Vermiform appendix (tissue), 1 donor: ENCODE data around the genes IMPDH1 and CCDC136.

DNA sequence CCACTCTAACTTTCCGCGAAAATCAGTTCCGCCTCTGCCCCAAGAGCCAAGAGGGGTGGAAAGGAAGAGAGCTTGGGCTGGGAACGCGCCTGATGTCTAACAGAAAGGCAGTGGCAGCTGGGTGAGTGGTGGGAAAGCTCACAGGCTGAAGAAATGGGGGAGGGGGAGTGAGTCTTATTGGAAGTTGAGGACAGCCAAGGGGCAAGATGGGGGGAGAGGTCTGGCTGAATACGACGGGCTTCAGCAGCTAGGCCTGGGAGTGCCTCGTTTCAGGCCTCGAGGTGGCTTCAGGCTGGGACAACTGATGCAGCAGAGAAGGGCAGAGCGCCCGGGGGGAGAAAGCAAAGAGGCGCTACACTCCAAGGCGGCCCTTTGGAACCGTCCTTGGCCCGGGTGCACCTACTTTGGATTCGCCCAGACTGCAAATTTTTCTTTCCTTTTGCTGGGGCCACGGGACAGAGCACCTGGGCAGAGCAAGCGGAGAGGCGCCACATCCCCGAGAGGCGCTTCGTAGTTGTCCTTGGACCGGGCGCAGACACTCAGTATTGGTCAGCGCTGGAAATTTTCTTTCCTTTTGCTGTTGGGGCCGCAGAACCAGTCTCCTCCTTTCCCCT, 2.1 kb upstream of the FEZF1 start:
- PRO-cap = no peak

DNA sequence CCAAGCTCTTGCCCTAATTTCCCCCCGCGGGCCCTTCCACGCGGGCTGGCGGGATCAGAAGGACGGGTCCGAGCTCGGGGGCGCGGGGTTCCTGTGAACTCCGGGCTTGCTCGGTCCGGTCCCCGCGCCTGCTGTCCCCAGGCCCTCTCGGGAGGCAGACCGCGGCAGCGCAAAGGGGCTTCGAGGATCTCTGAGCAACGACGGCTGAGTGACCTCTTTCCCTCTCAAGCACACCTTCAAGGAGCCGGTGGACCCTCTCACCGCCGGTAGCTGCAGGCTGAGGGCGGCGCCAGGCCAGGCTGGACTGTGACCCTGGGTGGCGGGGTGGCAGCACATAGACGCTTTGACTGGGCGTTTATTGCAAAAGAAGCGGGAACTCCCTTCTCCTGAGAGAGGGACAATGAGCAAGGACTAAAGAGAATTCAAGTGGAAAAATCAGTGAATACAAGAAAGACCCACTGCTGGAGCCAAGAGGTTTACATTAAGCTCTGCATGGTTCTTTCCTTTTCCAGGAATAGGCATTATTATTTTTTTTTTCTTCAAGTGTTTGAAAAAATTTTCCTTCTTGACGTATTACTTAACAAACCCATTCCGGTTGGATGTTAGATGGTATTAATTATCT, 12.6 kb upstream of the FEZF1 start:
- PRO-cap = no peak

GRCh38 chr7:123930535-123930876, 5.5 kb downstream of the SPAM1 start:
- PRO-cap = no peak

- PRO-cap = no peak
These were observed 63.4 kb upstream of the POT1 start for GRCh38 chr7:124992863-124993529.

DNA sequence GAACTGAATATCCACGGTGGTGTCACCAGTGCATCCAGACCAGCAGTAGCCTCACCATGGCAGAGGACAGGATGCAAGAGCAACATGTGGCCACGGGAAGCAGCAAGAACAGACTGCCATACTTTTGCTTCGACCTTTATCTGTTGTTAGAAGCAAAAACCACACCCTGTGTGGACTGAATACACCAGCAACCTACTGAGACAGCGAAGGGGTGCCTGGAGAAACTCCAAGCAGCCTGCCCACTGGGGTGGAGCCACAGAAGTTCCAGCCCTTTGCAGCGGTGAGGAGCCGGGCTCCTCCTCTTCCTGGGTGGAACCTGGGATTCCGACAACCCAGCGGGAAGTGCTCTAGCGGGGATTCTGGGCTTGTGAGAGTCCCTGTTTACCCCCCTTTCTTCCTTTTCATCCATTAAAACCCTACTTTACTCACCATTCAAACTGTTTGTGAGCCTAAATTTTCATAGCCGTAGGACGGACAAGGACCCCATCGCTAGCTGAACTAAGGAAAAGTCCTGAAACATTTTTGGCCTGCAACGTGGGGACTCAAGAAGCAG, 584.9 kb downstream of the GRM8 start:
- PRO-cap = no peak

DNA sequence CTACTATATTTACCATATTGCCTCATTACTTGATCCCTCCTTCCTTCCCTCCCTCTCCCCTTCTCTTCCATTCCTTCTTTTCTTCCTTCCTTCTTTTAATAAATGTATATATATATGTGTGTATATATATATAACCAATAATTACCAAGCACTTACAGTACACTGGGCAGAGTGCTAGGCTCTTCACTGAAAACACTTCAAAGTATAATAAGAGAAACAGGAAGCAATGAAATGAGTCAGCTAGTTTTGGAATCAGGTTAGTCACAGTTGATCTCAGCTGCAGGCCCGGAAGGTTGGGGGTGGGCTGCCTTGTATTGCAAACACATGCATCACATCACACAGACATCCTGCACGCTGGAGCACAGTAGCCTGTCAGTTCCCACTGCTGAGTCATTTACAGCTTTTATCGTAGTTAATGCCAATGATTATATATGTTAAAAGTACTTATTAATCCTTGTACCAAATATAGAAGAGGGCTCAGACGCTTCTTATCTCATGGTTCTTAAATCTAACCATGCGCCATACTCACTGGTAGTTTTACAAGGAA, 551.7 kb downstream of the GRM8 start:
- PRO-cap = no peak

DNA sequence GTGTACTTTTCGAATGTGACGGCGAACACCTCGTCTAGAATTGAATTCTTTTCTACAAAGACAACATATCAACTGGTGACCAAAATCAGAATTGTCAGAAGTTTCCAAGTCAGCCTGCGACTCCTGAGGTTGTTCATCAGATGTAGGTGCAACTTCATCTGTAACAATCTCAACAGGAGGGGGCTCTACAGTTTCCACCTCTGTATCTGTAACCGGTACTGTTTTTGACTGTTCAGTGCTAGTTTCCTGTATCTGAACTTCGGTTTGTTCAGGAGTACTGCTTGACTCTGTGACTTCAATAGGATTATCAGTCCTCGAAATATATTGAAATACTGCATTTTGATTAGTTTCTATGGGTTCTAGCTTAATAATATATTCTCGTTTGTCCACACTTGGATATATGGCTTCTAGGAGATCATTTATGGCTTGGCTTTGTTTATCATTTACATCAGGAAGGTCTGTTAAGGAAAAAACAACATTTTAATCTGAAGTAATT, 17.9 kb downstream of the ZNF800 start:
- PRO-cap = no peak

GRCh38 chr7:127885900-127886394, 145.3 kb downstream of the LRRC4 start:
- PRO-cap = no peak

- PRO-cap = no peak
These were observed 985 bp downstream of the LRRC4 start for GRCh38 chr7:128030214-128030689.

GRCh38 chr7:128056036-128056802, 25.0 kb upstream of the LRRC4 start:
- PRO-cap = no peak

DNA sequence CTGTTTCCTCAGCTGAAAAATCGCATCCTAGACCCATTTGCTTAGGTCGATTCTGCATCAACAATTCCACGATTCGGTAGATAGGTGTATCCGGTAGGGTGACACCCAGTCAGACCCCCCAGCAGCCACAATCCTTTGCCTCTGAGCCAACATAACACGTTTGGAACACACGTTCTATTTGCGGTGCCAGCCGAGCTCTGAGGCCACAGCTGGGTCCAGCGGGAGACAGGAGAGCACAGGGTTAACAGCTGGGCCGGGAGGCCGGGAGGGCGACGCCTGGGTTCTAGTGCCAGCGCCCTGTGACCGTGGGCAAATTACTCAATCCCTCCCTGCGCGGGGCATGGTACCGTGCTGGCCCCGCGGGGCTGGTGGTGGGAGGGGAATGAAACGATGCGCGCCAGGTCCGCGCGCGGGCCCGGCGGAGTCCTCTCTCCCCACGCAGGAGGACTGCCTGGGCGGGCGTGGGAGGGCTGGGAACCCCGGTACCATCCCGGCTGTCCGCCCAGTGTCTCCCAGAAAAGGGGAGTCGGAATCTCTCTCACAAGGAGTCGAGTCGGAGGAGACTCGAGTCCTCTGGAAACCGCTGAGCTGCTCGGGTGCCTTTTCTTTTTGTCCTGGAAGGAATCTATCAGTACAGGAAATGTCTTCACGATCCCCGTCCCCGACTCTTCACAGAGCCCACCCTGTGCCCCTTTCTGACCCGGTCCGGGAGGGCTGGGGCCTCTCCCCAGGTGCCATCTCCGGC, 30.4 kb downstream of the LEP start:
- PRO-cap = no peak

DNA sequence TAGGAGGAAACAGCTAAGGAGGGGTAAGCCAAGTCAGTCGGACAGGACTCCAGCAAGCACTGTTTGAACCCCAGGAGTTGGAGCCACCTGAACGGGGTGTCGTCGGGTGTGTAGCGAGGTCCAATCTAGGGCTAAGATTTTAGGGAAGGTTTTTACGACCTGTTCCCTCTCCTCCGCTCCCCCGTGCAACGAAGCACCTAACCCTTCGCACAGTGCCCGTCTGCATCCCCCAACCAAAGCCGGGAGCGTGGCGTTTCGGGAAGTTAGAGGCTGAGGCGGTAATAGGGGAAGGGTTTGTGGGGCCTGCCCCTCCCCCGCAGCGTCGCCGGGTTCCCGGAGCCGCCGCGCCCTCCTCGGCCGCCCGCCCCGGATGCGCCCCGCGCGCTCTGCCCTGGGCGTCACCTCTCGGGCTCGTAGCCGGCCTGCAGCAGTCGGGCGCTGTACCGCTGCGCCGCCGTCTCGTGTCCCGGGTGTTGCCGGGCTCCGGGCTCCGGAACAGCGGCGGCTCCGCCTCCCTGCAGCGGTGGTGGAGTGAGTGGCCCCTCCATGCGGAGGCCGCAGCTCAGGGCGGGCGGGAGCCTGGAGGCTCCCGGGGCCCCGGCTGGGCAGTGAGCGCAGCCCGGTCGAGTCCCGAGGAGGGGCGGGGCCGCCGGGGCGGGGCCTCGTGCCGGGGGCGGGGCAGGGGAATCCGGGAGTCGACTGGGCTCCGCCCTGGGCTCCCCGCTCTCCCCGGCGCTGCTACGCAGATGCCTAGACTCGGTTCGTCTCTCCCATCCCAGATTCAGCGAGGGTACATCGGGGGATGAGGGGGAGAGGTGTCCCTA, at the start of gene IMPDH1:
Gene IMPDH1, minus strand, starts transcription at position 629 of the 824 bp plus-strand sequence.
- PRO-cap = bidirectional peak, plus-strand start at position 430 of the sequence, minus-strand start at position 238 of the sequence; bidirectional peak, plus-strand start at position 723 of the sequence, minus-strand start at position 610 of the sequence

- PRO-cap = no peak
These were observed 1.9 kb downstream of the HILPDA start for GRCh38 chr7:128457489-128457986.

DNA sequence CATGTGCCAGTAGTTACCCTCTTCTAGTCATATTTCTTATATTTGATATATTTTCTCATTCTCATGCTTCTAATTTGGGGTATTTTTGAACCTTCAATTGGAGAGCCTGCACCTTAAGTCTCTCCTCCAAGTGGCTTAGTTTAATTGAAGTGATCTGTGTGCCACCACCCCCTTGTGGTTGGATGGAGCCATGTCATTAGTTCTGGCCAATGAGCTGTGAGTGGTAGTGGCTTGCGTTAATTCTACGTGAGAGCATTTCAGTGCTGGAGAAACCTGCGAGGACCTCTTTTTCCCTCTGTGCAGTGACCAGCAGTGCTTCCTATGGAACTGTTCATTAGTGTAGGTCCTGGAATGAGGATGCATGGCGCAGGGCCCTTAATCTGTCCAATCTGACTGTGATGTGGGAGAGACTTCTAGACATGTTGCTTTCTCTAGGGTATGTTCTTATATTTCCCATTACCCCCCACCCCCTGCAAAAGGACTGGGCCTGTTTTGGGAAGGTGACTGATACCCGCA, 3.7 kb downstream of the HILPDA start:
- PRO-cap = no peak

- PRO-cap = no peak
These were observed at the start of gene CCDC136 for GRCh38 chr7:128791597-128792414. Gene CCDC136, plus strand, starts transcription at chr7:128791968.

DNA sequence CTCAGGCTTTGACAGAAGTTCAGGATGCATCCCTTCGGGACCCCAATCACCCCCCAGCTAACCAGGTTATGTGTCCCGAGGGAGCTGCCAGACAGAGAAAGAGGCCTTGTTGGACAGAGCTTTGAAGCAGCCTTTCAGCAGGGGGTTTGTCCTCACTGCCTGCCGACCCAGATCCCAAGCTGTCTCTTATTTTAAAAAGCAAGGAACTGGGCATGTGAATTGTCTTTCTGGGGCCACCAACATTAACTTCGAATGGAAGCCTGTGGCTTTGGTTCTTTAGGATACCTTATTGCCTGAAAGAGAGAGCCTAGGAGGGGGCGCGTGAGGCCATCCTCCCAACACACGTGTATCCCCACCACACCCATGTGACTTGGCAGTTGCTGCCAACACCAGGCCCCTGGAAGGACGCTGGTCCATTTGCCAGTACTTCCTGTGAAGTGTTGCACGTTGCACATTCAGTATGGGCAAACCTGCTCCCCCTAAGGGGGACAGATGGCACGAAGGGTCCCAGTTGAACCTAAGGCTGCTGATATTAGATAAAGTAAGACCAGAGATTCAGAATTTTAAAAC, 905 bp downstream of the CCDC136 start:
- PRO-cap = no peak

DNA sequence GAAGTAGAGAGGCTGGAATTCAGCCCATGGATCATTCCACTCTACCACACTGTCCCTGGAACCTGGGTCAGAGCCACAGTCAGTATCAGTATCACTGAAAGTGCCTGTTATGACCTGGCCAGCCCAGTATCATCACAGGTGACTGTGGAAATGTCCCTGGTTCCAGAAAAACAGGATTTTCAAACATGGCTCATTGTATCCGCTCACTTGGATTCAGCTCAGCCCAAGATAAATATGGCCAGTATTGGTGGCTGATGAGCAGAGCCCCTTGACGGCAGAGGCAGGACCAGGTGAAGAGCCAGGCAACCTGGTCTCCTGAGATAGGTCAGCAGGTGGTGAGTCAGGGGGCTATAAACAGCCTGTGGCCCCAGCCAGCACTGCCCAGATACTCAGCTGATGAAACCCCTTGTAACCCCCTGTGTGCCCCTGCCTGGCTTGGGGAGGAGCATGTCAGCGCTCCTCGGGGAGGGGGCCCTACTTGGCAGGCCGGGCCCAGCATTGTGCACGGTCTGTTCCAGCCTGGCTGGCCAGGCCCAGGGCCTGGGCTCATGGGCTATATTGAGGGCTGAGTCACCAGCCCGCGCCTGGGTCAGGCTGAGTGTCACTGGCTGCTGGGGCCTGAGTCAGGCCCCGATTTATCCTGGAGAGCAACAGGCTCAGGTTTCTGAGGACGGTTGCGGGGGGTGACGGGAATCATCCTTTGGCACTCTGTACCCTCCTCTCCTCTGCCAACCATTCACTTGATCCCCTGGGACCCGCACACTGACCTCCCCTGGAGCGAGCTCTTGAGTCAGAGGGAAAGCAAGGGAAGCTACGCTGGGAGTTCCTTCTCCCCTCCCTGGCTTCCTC, 2.9 kb upstream of the FLNC start:
- PRO-cap = unidirectional peak, plus-strand start at position 793 of the sequence

DNA sequence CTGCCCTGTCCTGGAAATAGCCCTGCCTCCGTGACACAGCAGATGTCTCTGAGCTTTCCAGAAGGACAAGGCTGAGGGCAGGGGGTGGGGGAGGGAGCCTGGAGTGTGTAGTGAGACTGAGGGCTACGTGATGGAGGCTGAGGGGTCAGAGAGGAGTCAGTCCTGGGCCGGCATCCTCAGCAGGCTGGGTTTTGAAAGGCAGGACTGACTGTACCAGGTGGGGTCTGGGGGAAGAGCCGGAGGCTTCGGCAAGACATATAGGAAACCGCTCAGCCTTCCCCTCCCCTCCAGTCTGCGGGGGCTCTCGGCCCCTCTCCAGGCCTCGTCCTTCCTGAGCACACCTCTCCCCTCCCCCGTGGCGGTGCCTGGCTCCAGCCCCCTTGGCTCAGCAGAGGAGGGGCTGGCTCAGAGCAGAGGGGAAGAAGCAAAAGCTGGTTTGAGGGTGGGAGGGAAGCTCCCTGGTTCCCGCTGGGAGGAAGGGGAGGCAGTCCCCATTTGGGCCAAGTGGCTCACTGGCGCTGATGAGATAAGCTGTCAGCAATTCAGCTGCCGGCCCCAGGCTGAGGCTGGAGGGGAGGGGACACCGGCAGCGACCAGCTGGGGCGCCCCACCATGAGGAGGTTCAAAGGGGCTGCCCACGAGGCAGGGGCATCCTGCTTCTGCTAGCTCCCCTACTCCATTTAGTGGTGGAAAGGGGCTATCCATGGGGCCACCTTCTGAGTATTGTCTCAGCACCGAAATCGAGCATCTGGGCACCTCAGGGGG, 2.2 kb downstream of the FLNC start:
- PRO-cap = no peak

DNA sequence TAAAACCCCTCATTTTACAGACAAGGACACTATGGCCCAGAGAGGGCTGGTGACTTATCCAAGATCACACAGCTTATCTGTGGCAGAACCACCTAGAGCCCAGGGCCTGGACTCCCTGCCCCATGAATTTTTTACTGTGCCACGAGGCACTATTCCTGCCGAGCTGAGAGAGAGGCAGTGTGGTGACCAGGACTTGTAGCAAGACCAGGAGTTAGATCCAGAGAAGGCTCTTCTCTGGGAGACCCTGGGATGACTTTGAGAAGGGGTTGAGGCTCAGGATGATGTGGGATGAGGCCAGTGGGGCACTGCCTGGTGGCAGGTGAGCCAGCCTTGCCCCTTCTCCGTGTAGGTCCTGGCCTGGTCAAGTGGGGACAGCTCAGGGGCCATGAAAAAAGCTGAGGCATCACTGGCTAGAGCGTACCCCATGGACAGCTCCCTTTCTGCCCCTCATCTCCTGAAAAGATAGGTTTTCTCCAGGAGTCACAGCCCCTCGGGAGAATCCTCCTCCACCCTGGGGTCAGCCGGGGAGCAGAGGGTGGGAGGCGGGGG, 5.7 kb downstream of the FLNC start:
- PRO-cap = unidirectional peak, plus-strand start at position 170 of the sequence

DNA sequence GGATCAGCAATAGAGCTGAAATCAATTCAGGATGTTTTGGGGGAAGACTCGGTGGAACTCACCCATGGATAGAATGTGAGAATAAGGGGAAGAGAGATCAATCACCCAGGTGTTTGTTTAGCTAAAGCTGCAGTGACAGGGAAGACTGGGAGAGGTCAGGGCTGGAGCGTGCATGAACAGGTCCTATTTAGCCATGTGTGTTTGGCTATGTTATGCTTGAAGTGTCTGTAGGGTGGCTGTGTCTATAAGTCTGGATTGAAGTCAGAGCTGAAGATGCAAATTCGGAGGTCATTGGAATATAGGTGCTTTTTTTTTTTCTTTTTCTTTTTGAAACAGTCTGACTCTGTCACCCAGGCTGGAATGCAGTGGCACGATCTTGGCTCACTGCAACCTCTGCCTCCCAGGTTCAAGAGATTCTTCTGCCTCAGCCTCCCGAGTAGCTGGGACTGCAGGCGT, 1.2 kb downstream of the ATP6V1FNB start:
- PRO-cap = no peak